MCF 10A (cell line): ENCODE measurements around a stretch of chr17.

- PRO-cap, result no peak
- RRBS, result no CpG with 5 or more reads among the region's 19 CpGs
Measured at GRCh38 chr17:83193368-83194433, 114.3 kb downstream of the METRNL start.